Heart right ventricle (tissue), 2 donors: ENCODE measurements around a stretch of chr6.

- PRO-cap, 2 experiments = no peak in any of the 2 experiments
Measured at GRCh38 chr6:14636067-14636539, 518.5 kb downstream of the CD83 start.

DNA sequence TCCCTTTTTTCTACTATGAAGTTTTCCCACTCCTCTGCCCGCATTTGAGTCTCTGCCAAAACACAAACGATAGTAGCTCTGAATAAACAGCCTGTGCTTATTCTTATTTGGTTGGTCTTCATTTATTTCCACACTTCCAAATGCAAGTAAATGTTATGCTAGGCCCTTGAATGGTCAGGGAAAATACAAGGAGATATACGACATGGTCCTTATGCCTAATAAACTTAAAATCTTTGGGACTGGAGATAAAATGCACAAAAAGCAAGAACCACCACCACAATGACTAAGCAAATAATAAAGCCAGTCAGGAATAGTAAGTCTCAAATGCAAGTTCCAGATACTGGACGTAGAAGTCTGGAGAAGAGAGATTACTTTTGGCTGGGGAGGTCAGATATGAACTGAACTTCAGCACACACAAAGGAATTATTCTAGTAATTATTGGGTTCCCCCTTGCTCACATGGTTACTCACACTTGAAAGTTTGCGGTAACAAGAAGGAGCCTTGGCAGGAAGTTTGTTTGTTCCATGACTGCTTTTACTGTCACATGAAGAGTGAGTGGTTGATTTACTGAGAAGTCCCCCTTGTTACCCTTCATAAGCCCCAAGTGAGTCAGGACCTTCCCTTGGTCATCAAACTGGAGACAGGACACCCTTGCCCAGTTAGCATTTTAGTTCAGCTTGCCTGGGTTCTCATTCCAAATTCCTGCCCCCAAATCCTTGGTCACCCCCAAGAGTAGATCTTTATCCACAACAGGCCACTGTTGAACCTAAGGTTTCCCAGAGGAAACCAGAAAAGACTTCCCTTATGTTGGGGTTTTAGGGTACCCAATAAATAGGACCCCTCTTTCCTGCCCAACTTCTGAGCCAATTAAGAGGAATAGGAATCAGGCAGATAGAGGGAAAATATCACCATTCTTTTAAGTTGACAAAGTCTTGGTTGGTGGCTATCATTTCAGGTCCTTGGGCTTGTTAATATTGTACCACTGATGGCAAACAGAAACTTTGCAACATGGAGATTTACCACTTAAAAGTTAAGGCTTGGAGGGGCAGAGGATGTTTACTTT lies 511.1 kb upstream of the JARID2 start:
- PRO-cap, 2 experiments = no peak in any of the 2 experiments

- PRO-cap, 2 experiments = peak in 1 of 2 experiments; most common plus-strand start chr6:14804958 (in 1)
Measured at GRCh38 chr6:14804508-14805111, 441.3 kb upstream of the JARID2 start.

- PRO-cap, 2 experiments = no peak in any of the 2 experiments
Measured at GRCh38 chr6:14966497-14966793, 279.4 kb upstream of the JARID2 start.

DNA sequence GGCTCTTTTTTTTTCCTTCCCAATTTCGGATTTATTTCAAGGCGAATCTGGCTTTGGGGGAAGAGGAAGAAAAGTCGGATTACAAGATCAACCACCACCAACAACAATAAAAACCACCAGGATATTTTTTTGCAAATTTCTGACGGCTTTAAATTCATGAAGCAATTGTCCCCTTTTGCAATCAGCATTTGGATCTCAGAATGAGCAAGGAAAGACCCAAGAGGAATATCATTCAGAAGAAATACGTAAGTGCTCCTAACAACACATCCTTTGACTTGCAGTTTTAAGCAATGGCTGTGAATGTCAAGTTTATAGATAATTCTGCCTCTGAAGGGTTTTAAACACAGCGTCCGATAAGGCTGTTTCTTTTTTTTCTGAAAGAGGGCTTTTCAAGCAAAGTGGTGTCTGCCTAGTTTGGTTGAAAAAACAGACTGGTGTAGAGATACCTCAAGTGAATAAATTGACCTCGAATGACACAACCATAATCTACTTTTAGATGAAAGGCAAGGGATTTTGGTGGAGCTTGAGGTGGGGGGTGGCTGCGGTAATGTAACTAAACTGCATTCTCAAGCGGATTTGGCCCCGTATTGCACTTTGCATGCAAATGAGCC lies 576 bp downstream of the JARID2 start:
- PRO-cap, 2 experiments = peak in 1 of 2 experiments; most common plus-strand start position 180 of the sequence (in 1)

DNA sequence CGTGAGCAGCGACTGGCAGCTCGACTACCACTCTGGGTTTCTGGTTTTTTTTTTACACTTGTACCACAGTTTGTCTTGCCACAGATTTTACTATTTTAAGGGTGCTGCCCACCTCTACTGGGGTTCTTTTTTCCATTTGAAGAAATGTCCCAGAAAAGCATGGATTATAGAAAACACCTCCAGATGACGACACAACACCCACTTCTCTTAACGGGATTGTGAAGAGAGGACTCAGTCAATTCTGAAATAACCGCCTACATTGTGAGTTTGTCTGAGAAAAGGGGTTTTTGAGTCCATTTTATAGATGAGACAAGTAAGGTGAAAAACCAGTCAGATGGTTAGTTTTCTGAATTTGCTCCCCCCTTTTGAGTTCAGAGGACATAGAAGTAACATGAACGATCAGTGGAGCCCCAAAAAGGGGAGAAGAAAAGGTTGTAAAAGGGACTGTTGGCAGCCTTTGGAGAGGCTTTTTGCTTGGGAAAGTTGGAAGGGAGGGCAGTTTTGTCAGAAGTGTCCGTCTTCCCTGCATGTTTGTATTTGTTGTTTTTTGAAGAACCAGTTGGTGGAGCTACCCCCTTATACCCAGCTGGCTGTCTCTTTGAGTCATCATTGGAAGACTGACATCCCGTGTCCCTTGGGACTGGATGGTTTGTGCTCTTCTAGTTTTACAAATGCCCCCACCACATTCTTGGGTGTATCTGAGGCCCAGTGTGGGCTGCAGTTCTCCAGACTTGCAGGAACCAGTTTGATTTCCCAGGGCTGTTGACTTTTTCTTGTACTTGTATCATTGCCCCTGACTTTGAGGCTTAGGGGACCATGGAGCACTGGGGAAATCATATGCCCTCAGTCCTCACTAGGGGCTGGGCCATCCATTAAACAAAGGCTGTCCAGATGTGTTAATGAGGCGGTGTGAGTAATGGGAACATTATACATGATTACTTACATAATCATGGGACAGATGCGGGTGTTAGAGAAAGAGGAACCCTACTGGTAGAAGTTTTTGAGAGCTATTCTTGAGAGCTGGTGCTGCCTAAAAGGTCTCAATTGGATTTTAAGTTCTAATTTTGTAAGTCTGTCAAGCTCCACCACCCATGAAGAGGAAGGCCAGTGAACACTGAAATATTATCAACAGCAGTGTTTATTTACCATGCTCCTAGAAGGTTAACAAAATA lies 8.1 kb downstream of the JARID2 start:
- PRO-cap, 2 experiments = no peak in any of the 2 experiments

- PRO-cap, 2 experiments = no peak in any of the 2 experiments
Measured at GRCh38 chr6:15264831-15265517, 19.1 kb downstream of the JARID2 start.

DNA sequence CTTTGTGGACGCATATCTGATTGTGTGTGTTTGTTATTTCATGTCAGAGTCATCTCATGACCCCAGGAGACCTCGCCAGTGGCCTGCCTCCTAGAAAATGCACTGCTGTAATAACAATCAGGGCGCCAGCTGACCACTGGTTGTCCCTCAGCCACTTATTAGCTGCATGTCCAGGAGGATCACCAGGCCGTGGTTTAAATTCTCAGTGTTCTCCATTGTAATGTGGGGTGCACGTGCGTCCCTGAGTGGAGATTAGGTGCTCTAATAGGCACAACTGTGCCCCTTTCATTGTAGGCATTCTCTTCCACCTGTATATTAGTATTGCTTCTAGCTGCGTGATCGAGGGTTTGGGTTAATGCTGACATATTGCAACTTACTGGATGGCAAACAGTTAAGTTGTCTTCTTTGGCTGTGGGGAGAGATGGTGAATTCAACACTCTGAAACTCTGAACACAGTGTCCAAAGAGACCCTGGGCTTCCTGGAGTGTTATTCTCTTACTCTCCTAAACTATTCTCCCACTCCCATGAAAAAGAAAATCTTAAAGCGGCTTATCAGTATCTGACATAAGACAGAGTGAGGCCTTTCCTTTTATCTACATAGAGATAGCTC lies 21.0 kb downstream of the JARID2 start:
- PRO-cap, 2 experiments = no peak in any of the 2 experiments

DNA sequence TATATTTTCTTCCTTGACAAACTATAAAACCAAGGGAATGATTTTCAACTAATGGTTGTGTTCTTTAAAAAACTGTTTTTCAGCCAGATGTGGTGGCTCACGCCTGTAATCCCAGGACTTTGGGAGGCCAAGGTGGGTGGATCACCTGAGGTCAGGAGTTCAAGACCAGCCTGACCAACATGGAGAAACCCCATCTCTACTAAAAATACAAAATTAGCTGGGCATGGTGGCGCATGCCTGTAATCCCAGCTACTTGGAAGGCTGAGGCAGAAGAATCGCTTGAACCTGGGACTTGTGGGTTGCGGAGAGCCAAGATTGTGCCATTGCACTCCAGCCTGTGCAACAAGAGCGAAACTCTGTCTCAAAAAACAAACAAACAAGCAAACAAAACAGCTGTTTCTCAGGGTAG lies 27.5 kb downstream of the JARID2 start:
- PRO-cap, 2 experiments = no peak in any of the 2 experiments

DNA sequence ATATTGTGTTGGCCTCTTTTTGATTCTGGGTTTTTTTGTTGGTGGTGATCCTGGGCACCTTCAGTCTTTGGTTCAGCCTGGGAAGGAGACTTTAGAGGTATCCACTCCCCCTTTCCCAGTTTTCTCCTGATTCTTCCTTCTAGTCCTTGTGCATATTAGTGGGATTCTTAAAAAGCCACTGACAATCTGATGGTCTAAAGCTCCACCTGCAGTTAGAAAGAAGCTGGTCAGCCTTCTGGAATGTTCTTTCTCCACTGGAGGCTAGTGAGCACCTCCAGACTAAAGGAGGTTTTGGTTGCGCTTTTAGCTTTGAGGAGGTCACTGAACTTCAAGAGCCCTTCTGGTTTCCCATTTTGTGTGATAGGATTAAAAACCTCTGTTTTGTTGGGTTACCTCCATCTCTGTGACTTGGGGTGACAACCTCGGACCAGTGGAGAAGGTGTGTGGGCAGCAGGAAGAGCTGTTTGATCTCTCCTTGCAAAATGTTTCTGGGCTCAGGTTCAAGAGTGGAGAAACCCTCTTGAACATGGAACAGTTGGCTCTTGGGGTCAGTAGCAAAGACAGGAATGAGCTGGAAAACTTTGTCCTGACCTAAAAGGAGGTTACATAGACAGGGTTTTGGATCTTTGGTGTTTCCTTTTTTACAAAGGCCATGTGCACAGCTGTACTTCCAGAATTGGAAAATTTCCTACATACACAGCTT lies 29.0 kb downstream of the JARID2 start:
- PRO-cap, 2 experiments = no peak in any of the 2 experiments

- PRO-cap, 2 experiments = no peak in any of the 2 experiments
Measured at GRCh38 chr6:15290864-15291266, 45.0 kb downstream of the JARID2 start.

DNA sequence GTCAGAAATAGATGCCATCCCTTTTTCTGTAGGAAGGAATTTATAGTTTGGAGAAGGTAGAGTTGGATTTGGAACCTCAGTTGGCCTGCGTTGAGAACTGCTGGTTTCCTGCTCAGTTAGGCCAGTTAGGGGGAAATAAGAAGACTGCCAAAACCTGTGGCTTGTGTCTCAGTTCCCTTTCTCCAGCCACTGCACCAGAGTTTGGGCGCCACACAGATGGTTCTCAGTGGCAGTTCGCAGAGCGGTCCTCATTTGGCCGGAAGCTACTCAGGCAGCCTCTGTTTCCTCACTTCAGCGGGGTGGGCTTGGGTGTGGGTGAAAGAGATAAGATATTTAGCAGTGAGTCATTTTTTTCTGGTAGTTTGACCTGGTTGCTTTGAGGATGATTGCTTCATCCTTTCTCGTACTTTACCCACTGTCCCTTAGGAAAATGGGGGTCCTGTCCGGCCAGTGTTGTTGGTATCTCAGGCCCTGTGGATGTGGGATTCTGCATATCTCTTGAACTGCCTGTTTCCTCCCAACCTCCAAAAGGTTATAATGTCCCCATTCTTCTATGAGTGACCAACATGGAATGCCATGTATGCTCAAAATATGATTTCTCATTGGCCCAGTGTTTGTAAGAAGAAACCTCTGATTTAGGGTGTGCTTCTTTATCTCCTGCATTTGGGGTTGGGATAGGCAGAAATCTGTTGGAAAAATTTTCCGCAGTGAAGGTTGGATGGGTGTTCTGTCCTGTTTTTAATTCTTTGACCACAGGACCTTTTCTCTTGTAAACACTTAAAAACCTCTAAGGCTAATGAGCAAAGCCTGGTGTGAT lies 53.8 kb downstream of the JARID2 start:
- PRO-cap, 2 experiments = no peak in any of the 2 experiments

DNA sequence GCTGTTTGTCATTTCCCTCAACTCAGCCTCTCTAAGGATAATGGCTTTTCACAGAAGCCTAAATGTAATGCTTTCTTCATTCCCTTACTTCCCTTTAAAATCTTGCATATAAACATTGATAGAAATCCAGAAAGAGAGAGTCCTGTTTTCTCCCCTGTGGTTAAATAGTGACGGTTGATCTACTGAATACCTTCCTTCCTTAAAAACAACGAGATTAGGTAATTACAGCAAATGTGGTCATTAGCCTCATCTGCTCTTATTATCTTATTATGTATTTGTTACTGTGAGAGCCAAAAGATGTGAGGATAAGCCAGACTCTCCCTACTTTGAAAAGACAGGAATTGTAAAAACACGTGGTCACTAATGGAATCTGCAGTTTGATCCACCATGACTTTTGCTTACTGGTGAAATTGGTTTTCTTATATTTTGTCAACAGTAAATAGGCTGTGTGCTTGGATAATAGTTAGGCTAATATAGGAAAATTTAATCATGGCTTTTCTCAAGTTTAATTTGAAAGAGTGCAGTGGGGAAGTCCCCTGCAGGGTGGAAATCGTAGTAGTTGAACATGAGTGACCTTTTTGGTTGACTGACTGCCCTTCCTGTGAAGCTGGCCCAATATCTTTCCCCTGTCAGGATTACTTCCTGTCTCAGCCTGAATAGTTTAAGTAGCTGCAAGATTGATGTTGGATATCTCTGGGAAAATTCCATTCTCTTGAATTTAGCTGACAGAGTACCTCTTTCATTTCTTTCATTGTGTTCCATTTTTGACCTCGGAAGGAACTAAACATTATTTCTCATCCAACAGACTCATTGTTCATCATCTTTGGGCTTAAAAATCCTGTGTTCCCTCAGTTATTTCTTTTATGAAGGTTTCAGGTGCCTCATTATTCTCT lies 62.8 kb downstream of the JARID2 start:
- PRO-cap, 2 experiments = no peak in any of the 2 experiments

- PRO-cap, 2 experiments = no peak in any of the 2 experiments
Measured at GRCh38 chr6:15359476-15359792, 113.6 kb downstream of the JARID2 start.

- PRO-cap, 2 experiments = no peak in any of the 2 experiments
Measured at GRCh38 chr6:15371288-15371743, 125.4 kb downstream of the JARID2 start.

GRCh38 chr6:15371744-15372058 lies 125.8 kb downstream of the JARID2 start:
- PRO-cap, 2 experiments = no peak in any of the 2 experiments

DNA sequence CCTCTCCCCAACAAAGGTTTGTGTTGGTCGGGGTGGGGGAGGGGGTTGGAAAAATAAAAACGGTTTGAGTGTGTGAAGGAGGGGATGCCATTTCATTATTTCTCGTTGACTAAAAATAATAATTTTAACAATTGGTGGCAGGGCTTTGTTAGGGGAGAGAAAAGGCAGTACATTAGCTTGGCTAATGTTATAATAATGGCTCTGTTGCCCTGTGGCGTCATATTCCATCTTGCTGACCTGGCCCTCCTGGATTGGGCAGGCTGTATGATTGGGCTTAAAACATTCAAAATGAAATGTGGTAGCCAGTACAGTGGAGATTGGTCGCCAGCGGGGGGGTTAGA lies 159.7 kb downstream of the JARID2 start:
- PRO-cap, 2 experiments = no peak in any of the 2 experiments

GRCh38 chr6:15511592-15512388 lies 151.0 kb downstream of the DTNBP1 start:
- PRO-cap, 2 experiments = no peak in any of the 2 experiments

DNA sequence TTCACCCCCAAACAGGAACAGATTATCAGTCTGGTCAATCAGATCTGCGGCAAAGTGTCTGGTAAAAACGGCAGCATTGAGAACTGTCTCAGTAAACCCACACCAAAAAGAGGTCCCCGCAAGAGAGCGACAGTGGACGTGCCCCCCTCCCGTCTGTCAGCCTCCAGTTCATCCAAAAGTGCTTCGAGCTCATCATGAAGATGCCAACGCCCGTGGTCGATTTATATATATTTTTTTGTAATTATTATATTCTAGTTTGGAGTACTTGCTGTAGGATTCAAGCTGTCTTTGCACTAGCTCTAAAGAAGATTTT lies 142.8 kb downstream of the DTNBP1 start:
- PRO-cap, 2 experiments = no peak in any of the 2 experiments

- PRO-cap, 2 experiments = no peak in any of the 2 experiments
Measured at GRCh38 chr6:15691206-15691682, 28.4 kb upstream of the DTNBP1 start.